ENCODE data around the genes ELP6, P4HTM, QRICH1 and LAMB2.

- RRBS, result no CpG with 5 or more reads among the region's 2 CpGs
Measured at GRCh38 chr3:47422030-47422364, 41.2 kb downstream of the PTPN23 start.

- RRBS, result no CpG with 5 or more reads among the region's 4 CpGs
Measured at GRCh38 chr3:47441894-47442547, 33.7 kb downstream of the SCAP start.

- RRBS, result under 1% methylated on average over 19 of the region's 78 CpGs
Measured at GRCh38 chr3:47513137-47514144, at the start of gene ELP6. Gene ELP6, minus strand, starts transcription at chr3:47513712.

DNA sequence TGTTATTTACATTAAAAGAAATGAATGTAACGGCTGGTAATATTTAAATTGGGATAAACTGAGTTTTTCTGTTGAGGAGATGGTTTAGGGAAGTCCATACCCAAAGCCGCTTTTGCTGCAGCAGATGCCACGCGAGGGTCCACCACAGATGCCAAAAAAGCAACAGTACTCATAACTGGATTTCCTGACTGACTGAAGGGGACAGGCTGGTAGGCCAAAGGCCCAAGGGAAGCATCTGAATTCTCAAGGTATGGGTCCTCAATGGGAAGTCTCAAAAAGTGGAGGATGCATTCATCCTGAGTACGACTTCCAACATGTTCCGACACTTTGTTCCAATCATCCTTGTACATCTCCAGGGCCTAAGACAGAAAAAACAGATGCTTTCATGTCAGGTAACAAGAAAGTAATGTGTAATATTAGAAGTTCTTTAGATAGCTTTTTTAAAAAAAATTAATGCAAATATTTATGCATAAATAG lies 83.6 kb upstream of the CSPG5 start:
- RRBS, result no CpG with 5 or more reads among the region's 6 CpGs

- RRBS, result no CpG with 5 or more reads among the region's 5 CpGs
Measured at GRCh38 chr3:47777913-47778314, 3.8 kb downstream of the SMARCC1 start.

DNA sequence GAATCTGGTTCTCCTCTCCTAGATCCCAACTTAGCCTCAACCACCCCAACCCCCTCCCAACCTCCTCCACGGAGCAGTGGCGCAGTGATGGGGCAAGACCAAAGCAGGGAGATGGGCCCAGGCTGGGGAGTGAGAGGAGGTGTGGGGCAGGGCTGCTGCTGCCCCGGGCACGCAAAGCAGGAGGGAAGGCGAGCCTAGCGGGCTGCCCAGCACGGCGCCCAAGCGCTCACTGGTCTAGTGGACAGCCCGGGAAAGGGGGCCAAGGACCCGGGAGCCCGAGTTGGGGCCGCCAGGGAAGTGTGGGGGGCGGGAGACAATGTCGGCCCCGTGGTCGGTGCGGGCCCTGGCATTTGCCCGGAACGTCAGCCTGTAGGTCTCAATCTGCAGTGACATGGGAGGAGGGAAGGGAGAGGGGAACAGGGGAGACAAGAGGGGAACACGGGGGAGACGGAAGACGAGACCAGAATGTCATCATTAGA lies 49.7 kb downstream of the DHX30 start:
- RRBS, result 91% methylated on average over 14 of the region's 23 CpGs

DNA sequence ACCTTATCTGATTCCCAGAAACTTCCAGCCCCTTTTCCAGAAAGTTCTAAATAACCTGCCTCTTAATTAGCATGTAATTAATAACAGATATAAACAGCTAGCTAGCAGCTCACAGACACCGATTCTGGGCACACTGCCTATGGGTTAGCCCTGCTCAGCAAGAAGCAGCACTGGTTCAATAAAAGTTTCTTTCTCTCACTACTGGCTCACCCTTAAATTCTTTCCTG lies 54.2 kb downstream of the MAP4 start:
- RRBS, result no CpG with 5 or more reads among the region's 1 CpG

DNA sequence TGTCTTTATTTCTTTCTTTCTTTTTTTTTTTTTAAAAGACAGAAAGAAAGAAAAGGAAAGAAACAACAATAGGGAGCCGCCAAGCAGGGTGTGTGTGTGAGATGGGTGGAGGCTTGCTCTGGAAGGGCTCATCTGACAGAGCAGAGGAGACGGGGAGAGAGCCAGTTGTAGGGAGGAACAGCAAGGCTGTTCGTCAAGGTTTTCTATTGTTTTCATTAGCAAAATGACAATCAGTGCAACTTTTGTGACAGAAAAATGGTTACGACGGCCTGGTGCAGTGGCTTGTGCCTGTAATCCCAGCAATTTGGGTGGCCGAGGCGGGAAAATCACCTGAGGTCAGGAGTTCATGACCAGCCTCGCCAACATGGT lies 69.2 kb downstream of the CDC25A start:
- RRBS, result no CpG with 5 or more reads among the region's 8 CpGs

GRCh38 chr3:48186721-48187855 lies 1.1 kb downstream of the CDC25A start:
- RRBS, result 2% methylated on average over 12 of the region's 42 CpGs

DNA sequence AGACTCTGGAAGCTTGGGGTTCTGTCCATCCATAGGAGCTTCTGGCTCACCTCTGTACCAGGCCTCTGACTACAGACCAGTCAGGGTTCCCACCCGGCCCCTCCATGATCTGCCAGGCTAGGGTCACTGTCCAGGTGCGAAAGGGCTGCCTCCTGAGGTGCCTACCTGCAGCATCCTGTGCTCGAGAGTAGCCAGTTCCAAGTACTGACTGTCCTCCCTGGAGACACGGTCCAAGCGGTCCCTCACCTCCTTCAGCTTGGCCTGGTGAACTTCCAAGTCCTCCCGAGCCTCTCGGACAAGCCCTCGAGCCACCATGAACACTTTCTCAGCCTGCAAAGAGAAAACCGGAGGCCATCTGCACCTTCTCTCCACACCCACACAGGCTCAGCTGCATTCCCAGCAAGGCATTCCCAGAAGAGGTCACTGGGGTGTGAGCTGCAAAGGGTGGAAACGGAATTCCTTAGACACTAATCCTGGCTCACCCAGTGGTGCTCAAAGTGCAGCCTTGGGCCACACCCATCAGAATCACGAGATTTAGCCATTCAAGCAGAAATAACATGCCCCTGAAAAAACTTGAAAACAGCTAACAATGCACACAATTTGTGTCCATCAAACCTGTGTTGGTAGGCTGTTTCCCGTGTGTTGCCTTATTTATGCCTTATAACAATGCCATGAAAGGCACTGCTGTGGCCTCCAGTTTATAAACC lies 3.8 kb upstream of the PLXNB1 start:
- RRBS, result no CpG with 5 or more reads among the region's 12 CpGs

DNA sequence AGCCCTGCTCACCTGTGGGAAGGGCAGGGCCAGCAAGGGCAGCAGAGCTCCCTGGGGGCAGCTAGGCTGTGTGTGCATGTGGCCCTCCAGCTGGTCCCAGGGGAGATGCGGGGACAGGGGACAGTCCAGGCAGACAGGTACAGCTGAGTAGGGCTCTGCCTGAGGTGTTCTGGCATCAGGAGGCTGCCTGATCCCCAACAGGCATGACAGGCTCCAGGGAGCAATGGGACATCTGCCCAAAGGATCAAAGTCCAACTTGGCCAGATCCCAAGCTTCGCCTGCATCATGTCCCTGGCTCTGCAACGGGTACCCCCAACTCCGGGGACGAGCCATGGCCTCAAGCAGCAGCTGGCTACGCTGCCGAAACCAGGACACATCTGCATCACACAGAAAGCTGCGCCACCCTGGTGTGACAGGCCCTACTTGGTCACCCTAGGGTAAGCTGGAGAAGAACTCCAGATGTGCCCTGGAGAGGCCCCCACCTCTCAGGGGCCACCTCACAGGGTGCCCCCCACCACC lies 2.3 kb downstream of the TREX1 start:
- RRBS, result no CpG with 5 or more reads among the region's 8 CpGs

- RRBS, result no CpG with 5 or more reads among the region's 17 CpGs
Measured at GRCh38 chr3:48479109-48479818, 13.2 kb downstream of the TREX1 start.

DNA sequence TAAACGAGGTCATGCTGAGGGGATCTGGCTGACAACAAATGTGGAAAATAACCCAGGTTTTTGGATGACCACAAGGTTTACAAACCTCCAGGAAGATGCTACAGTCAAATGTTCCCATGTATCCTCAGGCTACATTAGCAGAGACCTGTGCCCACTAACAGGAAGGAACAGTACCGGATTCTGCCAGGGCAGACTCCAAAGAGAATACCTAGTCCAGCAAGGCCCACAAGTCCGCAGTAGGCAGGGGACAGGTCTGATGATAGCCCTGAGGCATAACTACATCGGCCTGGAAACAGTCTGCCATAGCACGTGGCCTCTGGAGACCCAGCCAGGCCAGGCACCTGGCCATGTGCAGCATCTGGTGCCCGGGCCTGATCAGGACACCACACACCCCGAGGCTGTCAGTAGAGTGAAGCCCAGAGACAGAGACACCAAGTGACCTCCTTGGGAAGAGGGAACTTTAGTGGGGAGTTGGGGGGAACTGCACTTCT lies 1.4 kb downstream of the SHISA5 start:
- RRBS, result no CpG with 5 or more reads among the region's 7 CpGs

GRCh38 chr3:48596950-48597699 lies 2.0 kb upstream of the COL7A1 start:
- RRBS, result no CpG with 5 or more reads among the region's 9 CpGs

DNA sequence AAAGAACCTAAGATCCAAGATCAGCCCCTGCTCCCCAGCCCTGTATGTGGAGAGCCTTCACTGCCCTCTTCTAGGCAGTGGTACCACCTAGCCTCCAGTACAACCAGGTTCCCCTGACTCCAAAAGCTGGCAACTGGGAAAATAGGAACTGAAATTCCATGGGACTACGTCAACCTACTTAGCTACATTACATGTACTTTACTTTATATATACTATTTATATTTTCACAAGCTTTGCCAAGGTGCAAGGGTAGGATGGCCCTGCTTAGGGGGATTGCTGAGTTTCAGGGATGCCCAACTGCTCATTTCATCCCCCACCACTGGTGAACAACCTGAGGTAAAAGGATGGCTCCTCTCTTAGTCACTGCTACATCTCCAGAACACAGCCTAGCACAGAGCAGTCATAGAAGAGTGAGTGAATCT lies 6.6 kb upstream of the NCKIPSD start:
- RRBS, result no CpG with 5 or more reads among the region's 1 CpG

DNA sequence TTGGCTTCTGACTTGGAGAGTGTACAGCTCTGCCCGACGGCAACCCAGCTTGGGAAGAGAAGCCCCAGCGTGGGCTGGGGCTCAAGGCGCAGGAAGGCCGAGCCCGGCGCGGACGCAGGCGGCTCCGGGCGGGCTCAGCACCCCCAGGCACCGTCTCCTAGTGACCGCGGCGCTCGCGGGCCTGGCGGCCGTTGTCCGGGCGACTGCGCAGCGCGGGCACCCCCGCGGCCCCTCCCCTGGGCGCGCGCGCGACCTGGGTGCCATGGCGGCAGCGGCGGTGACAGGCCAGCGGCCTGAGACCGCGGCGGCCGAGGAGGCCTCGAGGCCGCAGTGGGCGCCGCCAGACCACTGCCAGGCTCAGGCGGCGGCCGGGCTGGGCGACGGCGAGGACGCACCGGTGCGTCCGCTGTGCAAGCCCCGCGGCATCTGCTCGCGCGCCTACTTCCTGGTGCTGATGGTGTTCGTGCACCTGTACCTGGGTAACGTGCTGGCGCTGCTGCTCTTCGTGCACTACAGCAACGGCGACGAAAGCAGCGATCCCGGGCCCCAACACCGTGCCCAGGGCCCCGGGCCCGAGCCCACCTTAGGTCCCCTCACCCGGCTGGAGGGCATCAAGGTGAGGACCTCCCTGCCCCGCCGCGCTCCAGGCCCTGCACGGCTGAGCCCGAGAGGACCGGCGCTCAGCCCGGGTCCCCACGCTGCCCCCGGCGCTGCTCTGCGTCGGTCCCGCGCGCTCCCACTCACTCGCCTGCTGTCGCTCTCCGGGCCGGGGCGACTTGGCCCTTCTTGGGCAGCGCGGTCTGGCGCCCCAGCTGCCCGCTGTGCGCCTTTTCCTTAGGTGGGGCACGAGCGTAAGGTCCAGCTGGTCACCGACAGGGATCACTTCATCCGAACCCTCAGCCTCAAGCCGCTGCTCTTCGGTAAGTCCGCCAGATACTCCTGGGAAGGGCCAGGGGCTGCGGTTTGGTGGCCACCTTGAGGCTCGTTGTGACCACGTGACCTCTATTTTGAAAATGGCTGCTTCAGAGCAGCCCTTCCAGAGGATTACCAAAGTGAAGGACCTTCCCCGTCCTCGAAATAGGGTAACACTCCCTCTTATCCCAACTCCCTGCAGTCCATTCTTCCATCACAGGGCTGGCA lies at the start of gene P4HTM:
Gene P4HTM (plus strand): TSS at position 247 of the 1,140 bp plus-strand sequence.
- RRBS, result 2% methylated on average over 25 of the region's 110 CpGs

GRCh38 chr3:49063150-49063632 lies 30.7 kb downstream of the QRICH1 start:
- RRBS, result no CpG with 5 or more reads among the region's 2 CpGs

DNA sequence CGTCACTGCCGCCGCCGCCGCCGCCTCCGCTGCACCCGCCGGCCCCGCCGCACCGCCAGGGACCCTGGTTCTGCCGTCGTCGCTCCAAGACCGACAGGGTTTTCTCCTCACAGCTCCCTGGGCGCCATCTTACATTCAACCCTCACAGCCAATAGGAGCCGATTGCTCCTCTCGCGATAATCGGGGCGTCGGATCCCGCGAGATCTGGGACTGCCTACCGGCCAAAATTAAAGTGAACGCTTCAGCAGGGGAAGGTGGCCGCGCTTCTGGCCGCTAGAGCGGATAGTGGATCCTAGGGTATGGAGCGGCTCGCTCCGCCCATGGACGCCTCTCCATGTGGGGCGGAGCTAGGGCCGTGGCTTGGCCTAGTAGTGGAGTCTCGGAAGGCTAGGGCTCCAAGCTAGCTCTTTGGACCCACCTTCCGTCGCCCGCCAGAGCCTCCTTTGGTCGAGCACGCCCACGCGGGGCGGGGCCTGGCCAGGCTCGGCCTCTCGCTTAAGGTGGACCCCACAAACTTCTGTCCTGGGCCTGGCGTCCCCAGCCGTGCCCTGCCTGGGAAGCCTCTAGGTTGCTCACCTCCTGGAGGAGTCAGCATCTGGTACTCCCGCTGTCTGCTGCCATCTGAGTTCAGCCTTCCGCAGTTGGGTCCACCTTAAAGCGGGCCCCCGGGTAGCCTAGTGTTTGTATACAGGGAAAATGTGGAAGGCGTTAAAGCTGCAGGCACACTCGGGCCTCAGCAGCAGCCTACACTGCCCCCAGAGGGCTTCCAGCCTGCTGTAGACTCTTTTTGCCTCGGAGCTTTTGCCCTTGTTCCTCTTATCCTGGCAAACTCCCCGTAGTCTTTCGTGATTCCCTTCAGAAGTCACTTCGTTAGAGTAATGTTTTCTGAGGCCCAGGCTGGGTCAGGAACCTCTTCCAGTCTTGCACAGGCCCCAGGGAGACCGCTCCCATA lies at the start of gene QRICH1:
Gene QRICH1 (minus strand): TSS at position 153 of the 952 bp plus-strand sequence.
- RRBS, result under 1% methylated on average over 9 of the region's 61 CpGs

DNA sequence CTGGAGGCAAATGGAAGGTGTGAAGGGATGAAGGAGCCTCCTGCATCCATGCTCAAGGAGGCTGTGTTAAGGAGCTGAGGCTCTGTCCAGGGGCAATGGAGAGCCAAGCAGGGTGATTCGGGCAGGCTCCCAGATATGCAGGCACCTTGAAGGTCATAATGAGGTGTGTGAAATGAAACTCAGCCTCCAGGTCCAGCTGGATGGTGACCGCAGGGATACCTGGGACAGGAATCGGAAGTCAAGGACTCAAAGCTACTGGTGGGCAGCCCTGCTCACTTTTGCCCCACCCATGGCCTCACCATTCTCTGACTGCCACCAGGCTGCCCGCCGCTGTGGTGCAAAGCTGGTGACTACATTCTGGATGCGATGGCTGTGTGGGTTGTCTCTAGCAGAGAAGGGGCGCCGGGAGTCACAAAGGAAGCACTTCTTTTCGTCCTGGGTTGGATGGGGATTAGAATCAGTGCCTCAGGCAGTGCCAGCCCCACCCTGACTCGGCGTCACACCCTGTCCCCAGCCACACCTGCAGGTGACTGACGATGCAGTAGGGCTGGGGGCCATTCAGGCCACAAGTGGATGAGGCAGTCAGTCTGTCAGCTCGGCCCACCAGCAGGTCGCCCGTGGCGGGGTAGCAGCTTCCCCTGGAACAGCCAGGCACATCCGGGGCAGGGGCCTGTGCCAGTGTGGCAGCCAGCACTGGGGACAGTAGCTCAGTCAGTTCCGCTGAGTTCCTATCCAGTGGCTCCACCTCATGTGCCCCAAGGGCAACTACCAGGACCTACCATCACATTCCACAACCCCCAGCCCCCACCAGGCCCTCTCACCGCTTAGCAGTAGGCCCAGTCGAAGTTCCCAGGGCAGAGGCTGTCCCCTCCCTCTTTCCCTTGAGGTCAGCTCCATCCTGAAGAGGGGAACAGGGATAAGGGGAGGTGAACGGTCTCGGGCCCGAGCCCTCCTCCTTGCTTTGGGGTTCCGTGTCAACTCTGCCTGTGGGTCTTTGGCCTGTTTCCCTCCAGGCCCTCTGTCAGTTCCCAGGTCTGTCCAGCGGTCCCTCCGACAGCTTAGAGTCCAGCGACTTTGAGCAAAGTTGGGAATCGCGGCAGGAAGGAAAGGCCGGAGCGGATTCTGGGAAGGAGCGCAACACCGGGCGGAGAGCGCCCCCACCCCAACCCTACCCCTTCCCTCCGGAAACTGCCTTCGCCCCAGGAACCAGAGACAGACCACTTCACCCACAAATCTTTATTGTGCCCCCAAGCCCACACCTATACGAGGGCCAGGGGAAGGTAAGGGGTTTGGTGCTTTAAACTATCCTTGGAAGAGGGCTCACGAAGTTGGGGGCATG lies at the start of gene LAMB2:
Gene LAMB2 (minus strand): TSS at position 1,080 of the 1,339 bp plus-strand sequence.
- RRBS, result no CpG with 5 or more reads among the region's 39 CpGs

DNA sequence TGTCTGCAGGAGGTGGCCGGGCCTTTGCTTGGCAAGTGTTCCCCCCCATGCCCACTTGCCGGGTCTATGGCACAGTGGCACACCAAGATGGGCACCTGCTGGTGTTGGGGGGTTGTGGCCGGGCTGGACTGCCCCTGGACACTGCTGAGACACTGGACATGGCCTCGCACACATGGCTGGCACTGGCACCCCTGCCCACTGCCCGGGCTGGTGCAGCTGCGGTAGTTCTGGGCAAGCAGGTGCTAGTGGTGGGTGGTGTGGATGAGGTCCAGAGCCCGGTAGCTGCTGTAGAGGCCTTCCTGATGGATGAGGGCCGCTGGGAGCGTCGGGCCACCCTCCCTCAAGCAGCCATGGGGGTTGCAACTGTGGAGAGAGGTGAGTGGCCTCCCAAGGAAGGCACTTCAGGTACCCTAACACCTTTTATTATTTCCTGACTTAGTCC lies 1.4 kb downstream of the KLHDC8B start:
- RRBS, result 25% methylated on average over 5 of the region's 10 CpGs